Thoracic aorta endothelial cell (primary cell): Measurements from ENCODE around the gene SLAIN1.

DNA sequence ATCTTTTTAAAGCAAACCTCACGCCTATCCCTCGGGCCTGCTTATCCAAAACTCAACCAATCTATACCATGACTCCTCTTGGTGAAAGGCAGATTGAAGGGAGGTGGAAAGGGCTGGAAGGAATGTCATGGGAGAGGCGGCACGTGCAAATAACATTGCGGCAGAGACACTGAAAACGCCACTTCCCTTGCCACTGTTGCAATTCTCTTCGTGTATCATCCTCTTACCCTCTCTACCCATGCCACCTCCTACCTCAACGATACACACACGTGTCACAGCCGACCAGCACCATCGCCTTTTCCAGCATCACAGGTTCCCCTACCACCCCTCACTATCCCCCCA lies 1.0 kb downstream of the MYCBP2 start:
- CAGE, long polyA plus RNA: no peak

DNA sequence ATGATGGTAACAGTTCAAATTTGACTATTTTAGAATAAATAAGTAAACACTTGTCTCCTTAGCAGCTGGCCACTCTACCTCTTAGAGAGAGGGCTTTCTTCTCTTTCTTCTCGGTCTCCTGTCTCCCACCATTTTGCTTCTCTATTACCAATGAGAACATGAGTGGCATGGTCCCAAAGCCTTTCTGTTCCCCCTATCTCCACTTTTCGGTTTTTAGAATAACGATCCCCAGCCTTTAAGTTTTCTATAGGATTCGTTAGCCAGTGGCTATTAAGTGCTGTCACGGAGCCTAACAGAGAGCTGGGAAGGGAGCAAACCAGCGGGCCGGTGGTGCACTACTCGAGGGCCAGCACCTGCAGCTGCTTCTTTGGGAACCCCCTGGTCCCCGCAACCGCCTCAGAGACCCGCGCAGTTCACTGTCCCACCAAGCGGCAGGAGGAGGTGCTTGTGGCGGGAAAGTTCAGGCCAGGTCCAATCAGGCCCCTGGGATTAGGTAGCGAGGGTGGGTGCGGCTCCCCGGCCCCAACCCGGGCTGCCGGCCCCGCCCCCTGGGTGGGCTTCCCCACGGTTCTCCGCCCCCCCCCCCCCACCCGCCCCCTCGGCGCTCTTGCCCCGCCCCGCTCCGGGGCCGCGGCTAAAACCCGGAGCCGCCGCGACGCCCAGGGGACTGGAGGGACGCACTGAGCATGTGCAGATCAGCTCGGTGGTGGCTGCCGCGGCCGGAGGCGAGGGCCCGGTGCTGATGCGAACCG lies at the start of gene SLAIN1:
Gene SLAIN1, plus strand, starts transcription at position 663 of the 752 bp plus-strand sequence.
- CAGE, long polyA plus RNA: no peak

DNA sequence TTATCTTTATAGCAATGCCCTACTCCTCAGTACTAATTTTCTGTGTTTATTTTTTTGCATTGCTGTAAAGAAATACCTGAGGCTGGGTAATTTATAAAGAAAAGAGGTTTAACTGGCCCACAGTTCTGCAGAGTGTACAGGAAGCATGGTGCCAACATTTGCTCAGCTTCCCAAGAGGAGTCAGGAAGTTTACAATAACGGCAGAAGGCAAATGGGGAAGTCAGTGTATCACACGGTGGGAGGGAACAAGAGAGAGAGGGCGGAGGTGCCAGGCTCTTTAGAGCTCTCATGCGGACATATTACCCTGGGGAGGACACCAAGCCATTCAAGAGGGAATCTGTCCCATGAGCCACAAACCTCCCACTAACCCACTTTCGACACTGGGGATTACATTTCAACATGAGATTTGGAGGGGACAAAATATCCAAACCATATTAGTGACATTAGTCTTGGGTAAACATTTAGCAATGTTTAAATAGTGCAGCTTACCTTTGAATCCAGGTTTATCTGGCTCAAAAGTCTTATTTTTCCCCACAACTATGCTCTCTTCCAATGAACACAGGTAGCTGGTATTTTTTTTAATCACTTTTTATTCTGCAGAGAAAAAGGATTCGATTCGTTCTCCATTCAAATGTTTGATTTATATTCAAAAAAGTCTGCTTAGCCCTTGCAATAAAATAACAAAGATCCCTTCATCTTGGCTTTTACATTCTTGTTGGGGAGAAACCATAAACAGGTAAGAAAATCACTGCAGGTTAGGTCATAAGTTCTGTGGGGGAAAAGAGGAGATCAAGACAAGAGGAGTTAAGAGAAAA lies 70.0 kb downstream of the SLAIN1 start:
- CAGE, long polyA plus RNA: no peak

GRCh38 chr13:78045781-78046367 lies 127.2 kb upstream of the EDNRB start:
- CAGE, long polyA plus RNA: no peak

- CAGE, long polyA plus RNA: no peak
Observed at GRCh38 chr13:79308792-79309254, 97.2 kb downstream of the RBM26 start.

DNA sequence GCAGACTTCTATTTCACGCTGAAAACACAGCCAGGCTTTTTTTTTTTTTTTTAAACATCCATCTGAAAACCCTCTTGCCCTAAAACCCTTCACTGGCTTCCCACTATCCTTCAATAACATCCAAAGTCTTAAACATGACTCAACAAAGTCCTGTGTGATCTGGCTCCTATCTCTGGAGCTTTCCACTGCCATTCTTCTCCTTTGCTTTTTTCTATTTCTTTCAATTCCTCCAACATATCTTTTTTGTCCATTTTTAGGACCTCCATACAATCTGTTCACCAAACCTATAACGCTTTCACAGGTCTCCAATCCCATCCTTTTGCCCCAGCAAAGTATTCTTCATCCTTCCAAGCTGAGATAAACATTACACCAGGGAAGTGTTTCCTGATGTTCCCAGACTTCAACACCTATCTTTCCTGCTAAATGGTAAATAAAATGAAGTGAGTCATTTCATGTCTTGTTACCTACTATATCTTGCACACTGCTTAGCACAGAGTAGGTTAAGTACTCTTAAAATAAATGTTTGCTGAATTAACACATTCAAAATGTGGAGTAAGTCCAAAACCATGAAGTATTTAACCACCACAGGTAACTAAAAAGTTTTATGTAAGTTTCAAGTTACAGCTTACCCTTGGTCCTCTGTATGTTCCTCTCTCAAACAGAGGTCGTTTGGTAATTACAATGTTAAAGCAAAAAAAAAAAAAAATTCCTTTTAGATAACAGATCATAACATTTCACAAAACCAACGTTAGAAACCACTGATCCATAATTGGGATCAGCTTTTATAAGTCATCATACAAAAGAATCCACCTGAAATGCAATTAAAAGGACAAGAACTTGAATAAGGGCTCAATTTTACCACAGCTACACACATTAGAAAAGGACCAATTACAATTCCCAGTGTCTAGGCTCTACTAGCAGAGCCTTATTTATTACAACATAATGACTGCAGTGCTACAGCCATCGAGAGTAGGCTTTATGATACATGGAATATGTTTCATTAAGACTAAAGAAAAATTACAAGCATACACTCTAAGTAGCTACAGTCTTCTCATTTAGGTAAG lies 3.3 kb downstream of the RBM26 start:
- CAGE, long polyA plus RNA: no peak

- CAGE, long polyA plus RNA: no peak
Observed at GRCh38 chr13:80132646-80133662, 208.0 kb downstream of the SPRY2 start.

GRCh38 chr13:80338540-80339525 lies 2.1 kb downstream of the SPRY2 start:
- CAGE, long polyA plus RNA: no peak

GRCh38 chr13:80458516-80459047 lies 117.7 kb upstream of the SPRY2 start:
- CAGE, long polyA plus RNA: no peak

DNA sequence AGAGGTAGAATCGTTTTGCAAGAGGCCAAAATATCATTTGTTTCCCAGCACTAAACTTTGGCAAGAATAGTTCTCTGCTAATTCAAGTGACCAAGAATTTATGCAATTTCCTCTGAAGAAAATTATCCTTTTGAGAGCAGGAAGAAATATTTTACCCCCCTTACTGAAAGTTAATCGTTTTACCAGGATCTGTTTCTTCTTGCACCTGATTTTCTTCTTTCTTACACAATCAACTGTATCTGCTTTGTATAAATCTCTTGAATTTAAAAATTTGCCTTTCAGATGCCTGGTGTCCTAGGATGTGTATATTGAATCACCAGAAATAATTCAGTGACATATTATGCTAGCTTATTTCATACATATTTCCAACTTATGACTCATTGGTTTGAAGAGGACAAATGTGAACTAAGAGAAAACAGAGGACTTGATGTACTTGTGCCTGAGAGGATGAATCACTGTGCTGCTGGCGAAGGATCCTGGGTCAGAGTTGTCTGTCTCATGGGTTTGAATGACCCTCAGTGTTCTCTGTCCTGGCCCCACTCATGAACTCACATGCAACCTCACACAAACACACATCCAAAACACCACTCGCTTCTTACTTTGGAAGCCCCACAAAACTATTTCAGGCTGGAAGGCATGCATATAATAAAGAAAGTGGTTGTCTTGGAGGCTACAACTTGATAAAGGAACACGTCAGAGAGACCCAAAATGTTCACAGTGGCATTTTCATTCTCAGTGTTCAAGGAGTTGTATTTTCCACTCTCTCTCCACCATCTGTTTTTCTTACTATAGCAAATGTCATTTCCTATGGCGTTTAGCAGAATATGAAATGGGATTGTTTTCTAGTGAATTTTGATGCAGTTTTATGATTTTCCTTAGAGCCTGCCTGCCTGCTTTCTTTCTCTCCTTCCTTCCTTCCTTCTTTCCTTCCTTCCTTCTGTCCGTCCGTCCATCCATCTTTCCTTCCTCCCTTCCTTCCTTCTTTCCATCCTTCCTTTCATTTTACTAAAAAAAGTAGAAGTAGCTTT lies 129.0 kb upstream of the SPRY2 start:
- CAGE, long polyA plus RNA: no peak

- CAGE, long polyA plus RNA: no peak
Observed at GRCh38 chr13:81395199-81395685, 1054.3 kb upstream of the SPRY2 start.

GRCh38 chr13:86909374-86909731 lies 761.8 kb upstream of the SLITRK5 start:
- CAGE, long polyA plus RNA: no peak

GRCh38 chr13:91174828-91175939 lies 223.2 kb upstream of the GPC5 start:
- CAGE, long polyA plus RNA: no peak

DNA sequence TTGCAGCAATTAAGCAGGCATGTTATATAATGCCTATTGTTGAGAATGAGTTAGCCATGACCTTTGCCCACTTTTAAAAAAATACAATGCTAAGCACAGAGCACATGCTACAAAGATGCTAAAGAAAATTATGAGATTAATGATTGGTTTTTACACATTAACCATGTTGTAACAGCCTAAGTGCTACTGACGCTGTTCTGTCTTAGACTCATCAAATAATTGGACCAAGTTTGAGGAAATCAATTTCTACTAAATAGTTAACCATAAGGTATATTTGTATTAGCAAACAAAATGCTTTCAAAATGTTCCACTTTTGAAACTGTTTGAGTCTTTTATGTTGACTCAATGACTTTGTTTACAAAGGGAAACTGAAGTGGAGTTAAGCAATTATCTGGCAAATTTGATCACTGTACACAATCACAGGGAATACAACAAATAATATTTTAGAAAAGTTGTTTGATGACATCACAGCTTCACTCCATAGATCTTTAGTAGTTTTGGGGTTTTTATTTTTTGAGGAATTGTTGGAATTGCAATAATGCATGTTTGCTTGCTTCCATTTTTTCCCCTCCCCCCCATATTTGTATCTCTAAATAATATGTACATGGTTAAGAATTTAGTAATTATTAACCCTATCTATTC lies 36.5 kb upstream of the GPC5 start:
- CAGE, long polyA plus RNA: no peak

- CAGE, long polyA plus RNA: no peak
Observed at GRCh38 chr13:92379336-92380002, 847.1 kb upstream of the GPC6 start.

GRCh38 chr13:93224428-93225174 lies 2.0 kb upstream of the GPC6 start:
- CAGE, long polyA plus RNA: no peak

DNA sequence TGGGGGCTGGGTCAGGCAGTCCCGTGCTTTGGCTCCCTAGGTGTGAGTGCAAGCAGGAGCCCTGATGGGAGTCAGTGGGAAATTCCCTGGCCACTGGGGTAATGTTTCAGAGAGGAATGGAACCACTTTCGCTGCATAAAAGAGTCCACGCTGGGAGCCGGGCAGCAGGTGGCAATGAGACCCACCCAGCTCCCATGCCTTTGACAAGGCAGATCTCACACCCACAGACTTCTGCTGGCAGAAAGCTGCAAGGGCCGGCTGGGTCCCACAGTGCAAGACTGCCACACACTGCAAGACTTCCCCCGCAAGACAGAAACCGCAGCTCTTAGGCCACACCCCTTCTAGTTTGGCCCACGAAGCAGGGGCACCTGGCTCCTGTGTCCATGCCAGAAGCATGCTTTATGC lies 17.4 kb downstream of the GPC6 start:
- CAGE, long polyA plus RNA: no peak

DNA sequence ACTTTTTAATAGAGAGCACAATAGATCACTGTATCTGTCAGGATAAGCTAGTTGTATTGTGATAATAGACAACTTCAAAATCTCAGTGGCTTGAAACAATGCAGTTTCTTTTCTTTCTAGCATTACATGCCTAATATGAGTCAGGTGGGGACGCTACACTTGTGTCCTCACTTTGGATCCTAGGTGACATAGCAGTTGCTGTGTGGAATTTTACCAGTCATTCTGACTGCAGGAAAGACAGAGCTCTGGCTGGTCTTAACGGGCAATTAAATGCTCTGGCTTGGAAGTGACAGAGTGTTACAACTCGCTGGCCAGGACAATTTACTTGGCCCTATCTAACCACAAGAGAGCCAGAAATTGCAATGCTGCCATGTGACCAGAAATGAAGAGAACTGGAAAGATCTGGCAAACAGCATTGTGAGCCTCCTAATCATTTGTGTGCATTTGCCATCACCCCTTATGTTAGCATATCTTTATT lies 351.1 kb downstream of the DCT start:
- CAGE, long polyA plus RNA: no peak

GRCh38 chr13:94594386-94594896 lies 1.5 kb downstream of the TGDS start:
- CAGE, long polyA plus RNA: no peak

DNA sequence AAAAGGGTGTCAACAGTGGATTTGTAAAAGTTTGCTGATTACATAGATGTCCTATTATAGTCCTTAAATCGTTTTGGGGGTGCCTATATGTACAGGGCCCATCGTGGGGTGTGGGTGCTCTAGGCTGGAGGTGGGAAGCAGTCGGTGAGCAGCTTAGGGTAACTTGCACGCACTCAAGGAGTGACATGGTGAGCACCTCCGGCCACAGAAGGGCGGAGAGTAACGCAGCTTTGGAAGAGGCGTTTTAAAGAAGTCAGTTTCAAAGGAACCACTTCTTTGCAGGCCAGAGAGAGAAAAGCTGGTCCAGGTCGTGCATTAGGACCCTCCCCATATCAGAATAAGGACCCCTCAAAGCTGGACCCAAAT lies 363 bp downstream of the TGDS start:
- CAGE, long polyA plus RNA: no peak